Pericardium fibroblast (primary cell): ENCODE data around the gene CHIA.

- RAMPAGE, long total RNA, result no peak
Measured at GRCh38 chr1:109715622-109715931, 3.5 kb downstream of the GSTM5 start.

DNA sequence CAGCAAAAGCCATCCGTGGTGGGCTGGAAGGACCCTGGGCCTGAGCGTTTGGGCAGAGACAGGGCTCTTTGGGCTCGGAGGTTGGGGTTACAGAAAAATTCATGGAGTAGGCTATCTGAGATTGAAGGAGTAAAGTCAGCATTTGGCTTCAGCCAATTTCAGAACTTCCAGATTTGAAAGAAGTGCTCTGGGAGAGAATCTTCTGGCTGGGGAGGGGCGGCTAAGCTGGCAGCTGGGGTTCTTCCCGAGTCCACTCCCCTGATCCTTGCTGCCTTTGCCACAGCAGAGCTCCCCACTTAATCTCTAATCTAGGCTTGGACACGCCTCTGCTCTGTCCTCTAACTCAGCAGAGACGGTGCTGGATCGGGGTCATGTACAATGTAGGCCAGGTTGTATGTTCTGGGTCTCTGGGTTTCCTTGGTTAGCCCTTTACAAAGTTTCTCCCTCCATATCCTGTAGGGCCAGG lies 10.0 kb upstream of the GSTM3 start:
- RAMPAGE, long total RNA, result no peak

DNA sequence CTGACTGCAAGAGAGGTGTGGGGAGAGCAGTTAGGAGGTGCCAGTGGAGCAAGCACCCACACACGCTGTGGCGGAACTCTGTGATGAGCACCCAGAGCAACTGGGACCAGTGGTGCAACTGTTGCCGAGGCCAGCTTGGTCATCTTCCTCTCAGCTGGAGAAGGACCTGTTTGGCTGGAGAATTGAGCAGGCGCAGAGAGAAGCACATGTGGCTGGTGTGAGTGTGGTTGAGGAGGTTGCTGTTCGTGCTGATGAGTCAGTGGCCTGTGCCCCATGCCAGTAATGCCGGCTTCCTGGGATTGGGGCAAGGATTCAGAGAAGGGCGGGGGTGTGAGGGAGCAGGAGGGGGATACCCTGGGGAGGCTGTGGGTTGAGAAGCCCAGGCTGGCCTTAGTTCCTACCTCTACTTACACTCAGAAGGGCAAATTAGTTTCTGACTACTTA lies 57.5 kb upstream of the EPS8L3 start:
- RAMPAGE, long total RNA, result no peak

DNA sequence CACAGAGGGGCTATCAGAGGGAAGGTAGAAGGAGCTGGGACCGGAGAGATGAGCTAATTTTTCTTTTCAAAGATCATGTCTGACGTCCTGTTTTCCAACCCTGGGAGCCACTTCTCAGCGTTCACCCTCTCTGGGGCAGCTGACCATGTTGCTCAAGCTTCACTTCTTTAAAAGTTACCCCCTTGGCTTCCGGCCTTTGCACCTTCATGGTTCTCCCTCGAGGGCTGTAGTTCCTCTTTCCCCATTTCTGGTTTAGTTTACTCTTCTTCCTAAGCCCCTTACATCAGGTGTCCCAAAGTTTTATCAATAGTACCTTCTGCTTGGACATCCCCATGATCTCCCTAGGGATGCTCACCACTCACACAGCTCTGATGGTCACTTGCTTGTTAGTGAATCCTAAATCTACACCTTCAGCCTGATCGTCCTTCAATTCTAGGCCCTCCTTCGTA lies 23.8 kb upstream of the CSF1 start:
- RAMPAGE, long total RNA, result no peak

DNA sequence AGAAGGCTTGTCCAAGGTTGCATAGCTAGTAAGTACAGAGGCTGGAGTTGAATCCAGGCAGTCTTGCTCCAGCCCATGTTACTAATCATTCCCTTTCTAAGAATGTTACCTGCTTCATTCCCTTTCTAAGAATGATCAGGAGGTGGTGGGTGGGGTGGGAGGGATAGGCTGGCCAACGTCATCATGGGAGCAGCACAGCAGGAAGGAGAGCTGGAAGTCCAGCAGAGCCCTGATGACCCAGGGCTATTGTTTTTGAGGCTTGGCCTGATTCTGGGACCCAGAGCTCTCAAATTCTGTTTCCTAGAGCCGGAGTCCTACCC lies 11.8 kb upstream of the CSF1 start:
- RAMPAGE, long total RNA, result no peak

DNA sequence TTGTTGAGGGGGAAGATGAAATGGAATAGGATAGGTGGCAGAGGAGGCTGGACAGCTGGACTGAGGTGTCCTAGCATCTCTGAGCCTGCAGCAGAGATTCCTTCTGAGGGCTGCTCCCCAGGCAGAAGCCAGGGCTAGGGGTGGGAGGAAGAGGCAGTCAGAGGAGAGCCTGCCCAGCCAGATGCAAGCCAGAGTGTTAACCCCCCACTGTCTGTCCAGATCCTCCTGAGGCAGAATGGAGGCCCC lies 1.5 kb downstream of the CSF1 start:
- RAMPAGE, long total RNA, result no peak

DNA sequence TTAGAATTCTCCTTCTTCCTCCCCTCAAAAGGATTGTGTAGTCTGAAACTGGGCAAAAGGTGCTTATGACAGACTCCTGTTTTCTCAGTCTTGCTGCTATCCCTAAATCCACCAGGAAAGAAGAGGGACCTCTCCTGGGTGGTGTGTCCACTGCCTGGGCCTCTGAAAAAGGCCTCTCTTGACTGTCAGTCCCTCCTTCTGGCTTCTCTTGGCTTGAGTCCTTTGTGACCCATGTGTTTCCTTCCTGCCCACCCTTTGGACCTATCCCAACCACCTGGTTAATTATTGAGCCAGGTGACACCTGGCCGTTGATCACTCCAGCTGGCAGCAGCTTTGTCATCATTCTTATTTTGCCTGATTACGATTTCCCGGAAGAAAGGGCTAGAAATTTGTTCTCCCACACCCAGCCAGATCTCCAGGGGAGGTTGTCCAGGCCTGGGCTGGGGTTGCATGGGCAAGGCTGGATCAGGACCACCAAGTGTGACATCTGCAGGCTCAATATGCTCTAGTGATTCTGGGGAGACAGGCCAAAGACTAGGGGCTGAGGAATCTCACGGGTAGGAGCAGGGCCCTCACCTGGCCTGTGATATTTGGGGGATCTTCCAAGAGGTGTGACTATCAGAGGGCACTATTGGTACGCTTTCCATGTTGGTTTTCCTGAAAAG lies 24.8 kb downstream of the CSF1 start:
- RAMPAGE, long total RNA, result no peak

GRCh38 chr1:109977344-109977701 lies 7.2 kb upstream of the AHCYL1 start:
- RAMPAGE, long total RNA, result no peak

- RAMPAGE, long total RNA, result no peak
Measured at GRCh38 chr1:109997125-109998141, 12.9 kb downstream of the AHCYL1 start.

DNA sequence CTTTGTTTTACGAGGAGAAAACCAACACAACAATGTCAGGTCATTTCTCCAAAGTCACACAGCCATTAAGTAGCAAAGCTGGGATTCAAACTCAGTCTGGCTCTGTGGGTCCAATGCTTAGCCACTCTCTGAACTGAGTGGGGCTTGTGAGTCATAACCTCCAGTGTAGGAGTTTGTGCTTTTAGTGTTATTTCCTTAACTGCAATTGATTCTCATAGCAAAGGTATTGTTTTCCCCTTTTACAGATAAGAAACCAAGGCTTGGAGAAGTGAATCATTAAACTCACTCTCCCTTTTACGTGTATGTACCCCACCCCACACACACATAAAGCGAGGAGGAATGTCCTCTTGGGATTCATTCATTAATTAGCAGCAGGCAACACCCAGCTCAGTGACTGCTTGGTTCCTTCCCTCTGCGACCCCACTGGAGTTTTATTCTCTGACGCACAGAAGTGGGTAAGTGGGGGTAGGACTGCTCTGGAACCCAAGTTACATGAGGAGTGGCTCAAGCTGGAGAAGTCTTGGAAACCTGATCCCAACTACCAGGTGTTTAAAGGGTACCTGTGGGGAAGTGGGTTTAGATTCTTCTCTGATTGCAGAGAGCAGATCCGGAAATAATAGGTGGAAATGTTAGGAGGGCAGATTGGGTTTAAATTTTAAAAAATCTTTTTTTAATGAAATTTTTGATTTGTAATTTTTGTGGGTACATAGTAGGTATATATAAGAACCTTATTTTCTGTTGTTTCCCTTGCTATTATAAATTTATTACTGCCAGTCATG lies 26.3 kb downstream of the KCNC4 start:
- RAMPAGE, long total RNA, result no peak

DNA sequence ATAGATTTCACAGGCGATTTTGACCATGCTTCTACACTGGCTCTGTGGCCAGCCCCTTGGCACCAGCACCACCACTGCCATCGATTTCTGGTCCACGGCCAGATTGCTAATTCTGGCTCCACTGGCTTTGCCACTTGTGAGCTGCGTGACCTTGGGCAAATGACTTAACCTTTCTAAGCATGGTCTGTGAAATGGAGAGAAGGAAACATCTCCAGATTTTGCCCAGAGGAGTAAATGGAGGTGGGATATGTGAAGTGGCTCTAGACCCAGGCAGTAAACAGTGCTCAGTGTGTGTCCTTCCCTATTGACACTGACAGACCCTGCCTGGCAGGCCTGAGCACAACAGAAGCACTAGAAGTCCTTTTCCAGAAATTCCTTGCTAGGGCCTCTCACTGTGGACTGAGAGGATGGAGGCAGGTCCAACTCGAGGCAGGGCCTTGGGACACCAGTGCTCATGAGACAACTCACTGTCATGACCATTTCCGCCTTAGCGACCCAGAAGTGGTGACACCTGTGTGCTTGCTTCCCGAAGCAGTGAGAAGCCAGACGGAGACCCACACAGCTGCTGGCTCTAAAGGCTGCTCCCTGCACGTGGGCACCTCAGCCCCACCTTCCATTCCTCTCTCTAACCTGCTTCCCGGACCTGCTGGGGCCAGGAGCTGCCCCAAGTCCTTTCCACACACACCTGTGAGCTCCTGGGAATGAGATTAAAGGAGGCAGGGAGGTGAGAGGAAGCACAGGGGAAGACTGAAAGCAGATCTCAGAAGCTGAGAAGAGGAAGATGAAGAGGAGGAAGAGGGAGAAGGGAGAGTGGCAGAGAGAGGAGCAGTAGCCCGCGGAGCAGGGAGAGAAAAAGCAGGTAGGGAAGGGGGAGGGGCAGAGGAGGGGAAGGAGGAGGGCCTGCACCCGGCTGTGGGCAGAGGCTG lies 33.0 kb downstream of the KCNC4 start:
- RAMPAGE, long total RNA, result no peak

- RAMPAGE, long total RNA, result no peak
Measured at GRCh38 chr1:110292416-110292810, 46.8 kb upstream of the RBM15 start.

GRCh38 chr1:110873421-110874143 lies 634 bp downstream of the CD53 start:
- RAMPAGE, long total RNA, result no peak

DNA sequence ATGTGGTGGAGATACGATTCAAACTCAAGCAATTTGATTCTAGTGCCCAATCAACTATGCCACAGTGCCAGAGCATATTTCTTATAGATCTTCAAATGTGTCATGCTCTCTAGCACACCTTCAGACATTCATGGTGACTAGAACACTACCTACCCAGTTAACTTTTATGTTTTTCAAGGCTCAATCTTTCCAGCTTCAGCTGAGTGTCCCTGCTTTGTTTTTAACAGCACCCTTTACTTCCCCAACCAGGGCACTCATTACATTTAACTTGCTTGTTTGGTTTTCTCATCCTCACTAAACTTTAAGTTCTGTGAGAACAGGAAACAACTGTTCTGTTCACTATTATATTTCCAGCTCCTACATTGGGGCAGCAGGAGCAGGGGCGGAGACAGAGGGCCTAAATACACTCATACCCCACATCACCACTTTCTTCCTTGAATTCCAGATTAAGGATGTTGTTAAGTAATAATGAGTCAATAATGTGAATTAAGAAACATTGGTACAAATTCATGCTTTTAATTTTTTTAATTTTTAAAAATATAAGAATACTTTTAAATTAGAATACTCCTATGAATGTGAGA lies 6.1 kb downstream of the DRAM2 start:
- RAMPAGE, long total RNA, result no peak

DNA sequence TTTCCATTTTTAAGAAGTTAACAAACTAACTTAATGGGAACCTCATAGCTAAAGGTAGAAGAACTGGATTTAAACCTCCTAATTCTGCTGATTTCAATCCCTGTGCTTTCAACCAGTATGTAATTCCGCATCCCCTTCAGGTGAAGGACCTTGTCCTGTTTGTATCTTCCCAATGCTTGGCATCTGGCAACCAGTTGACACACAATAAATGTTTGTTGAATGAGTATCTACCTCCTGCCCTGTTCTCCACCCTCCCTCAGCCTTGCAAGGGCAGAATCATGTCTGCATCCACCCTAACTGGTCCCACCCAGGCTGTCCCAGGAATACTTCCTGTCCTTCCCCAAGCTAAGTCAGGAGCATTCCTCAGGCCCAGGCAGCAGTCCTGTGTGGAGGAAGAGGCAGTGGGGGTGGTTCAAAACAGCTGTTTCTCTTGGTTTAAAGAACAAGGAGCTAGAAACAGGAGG lies 6.4 kb downstream of the DENND2D start:
- RAMPAGE, long total RNA, result no peak

DNA sequence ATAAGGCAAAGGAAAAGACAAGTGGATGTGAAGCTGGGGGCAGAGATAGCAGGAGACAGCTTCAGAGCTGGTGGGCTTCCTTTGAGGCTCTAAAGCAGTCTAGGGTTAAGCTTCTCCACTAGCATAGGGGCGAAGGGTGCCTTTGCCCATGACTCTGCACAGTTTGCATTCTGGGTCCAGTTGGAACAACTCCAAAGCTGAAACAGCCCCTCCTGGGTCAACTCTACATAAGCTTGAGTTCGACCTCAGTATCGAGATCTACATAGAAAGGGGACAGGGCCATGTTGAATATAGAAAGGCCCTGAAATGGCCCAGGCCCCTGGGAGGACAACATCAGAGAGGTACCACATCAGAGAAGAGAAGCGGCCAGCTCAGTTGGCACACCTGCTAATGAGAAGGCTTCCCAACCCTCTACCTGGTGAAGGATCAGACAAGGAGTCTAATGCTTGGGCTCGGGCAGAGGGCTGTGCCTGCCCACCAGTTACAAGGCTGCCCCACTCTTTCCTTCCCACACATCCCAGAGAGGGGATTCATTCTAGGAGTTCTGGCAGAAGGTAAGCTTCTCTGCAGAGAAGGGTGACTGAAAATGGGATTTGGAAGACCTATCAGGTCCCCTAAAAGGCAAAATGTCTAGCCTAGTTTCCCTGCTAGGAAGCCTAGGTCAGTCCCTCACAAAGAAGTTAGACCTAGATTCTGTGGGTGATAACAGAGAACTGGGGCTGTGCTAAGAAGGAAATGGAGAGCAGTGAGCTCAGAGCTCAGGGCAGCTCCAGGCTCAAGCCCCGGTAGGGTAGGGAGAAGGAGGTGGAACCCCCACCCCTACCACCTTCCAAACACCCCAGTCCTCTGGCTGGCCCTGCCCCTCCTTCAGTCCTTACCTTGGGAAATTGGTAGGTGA lies 1.5 kb downstream of the DENND2D start:
- RAMPAGE, long total RNA, result no peak

- RAMPAGE, long total RNA, result no peak
Measured at GRCh38 chr1:111290582-111291030, at the start of gene CHIA. Gene CHIA (plus strand): TSS chr1:111290851.

DNA sequence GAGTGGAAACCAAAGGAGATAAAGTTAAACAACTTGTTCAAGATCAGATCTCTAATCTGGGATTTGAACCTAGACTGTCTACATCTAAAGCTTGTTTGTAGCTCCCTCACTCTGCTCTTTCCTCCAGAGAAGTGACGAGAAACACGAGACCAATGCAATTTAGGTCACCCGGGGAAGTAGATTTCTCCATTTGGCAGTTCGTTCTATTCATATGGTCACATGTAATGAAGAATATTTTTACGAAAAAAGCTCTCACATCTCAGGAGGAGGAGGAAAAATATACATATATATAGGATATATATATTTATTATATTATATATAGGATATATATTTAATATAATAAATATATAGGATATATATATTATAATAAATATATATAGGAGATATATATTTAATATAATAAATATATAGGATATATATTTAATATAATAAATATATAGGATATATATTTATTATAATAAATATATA lies 1.7 kb downstream of the ADORA3 start:
- RAMPAGE, long total RNA, result no peak

GRCh38 chr1:111654554-111655326 lies 35.2 kb downstream of the RAP1A start:
- RAMPAGE, long total RNA, result no peak

GRCh38 chr1:111718755-111719524 lies 20.3 kb downstream of the INKA2 start:
- RAMPAGE, long total RNA, result no peak